HL-60 (cell line): ENCODE measurements around a stretch of chr1.

- RRBS: no CpG with 5 or more reads among the region's 13 CpGs
Measured at GRCh38 chr1:52357401-52358097, 8.5 kb downstream of the CC2D1B start.

DNA sequence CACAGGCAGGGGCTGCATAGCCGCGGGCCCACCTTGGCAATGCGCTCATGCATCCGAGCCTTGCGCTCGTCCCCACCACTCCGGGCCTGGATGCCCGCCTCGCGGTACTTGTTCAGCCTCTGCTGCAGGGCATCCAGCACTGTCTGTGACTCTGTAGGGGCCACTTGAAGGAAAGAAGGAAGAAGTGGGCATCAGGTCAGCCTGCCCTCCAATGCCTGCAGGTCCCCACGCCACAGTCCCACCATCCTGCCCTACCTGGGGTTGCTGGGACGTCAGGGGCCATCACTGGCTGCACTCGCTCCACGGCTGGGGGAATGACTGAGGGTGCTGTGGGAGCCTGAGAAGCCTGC lies 7.0 kb downstream of the CC2D1B start:
- RRBS: no CpG with 5 or more reads among the region's 14 CpGs

DNA sequence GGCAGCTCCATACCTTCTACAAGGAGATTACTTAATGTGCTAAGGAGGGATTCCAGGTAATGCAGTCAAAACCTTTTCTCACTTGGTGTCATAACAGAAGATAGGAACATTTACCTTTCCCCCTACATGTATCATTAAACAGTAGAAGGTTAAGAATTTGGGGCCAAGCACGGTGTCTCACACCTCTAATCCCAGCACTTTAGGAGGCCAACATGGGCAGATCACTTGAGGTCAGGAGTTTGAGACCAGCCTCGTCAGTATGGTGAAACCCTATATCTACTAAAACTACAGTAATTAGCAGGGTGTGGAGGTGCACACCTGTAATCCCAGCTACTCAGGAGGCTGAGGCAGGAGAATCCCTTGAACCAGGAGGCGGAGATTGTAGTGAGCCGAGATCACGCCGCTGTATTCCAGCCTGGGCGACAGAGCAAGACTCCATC lies 4.8 kb downstream of the PRPF38A start:
- RRBS: no CpG with 5 or more reads among the region's 7 CpGs

DNA sequence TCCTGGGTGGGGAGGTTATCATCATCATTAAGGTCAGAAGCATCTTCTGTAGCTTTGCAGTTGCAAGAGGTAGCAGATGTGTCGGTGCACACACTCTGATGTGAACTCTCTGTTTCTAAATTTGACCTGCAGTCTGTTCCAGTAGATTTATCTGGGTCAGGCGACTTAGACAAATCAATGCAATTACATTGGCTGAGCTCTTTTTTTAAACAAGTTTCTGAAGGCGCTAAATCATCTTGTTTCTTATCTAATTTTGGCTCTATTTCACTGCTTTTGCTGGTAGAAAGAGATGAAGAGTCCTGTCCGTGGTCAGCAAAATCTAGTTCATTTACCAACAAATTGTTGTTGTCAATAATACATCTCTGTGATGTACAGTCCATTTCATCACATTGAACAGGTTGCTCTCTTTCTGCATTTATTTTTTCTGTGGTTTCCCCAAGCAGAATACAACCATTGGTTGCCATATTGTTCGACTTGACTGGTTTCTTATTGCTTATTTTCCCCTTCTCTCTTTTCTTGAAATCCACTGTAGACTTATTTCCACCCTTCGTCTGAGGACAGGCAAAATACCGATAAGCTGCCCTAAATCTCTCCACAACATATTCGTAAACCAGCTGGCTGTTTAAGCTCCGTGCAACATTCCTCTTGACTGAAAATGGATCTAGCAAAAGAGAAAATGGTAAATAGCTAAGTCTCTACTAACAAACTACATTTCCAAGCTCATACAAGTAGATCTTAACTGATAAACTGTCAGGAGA lies 70.7 kb downstream of the PRPF38A start:
- RRBS: no CpG with 5 or more reads among the region's 9 CpGs

DNA sequence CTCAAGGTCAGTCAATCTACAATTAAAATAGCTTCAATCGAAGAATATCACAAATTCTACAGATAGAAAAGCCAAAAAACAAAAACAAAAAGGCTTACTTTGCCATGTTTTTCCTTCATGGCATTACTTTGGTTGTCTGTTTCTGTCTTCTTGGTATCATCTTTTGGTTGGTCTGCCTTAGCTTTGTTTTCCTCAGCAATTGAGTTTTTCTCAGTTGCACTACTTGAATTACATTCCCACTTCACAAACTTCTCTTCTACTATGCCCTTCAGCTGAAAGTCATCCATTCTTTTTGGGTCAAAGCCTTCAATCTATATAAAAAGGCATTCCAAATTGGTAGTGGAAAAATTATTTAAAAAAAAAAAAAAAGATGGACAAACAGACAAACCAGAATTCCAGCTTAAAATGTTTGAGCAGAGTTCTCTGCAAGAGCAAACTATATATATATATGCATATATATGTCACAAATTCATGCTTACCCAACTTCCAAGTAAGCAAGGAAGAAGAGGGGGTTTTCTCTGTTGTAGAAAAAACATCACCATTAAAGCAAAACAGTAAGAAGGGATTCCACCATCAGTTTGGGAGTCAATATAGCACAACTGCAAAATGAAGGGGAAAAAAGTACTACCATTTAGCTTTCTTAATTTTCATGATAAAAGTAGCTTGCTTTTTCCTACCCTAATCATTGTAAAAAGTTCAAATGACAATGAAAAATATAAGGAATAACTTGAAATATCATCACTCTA lies 71.4 kb downstream of the TUT4 start:
- RRBS: no CpG with 5 or more reads among the region's 1 CpG

- RRBS: no CpG with 5 or more reads among the region's 10 CpGs
Measured at GRCh38 chr1:52525328-52526355, 27.2 kb downstream of the TUT4 start.

GRCh38 chr1:52551910-52552544 lies 865 bp downstream of the TUT4 start:
- RRBS: no CpG with 5 or more reads among the region's 24 CpGs

- RRBS: no CpG with 5 or more reads among the region's 4 CpGs
Measured at GRCh38 chr1:52633915-52634570, 1.1 kb downstream of the SHISAL2A start.

- RRBS: no CpG with 5 or more reads among the region's 8 CpGs
Measured at GRCh38 chr1:52636487-52637477, 3.8 kb downstream of the SHISAL2A start.

- RRBS: no CpG with 5 or more reads among the region's 10 CpGs
Measured at GRCh38 chr1:52823160-52823923, 19.2 kb upstream of the ZYG11A start.

DNA sequence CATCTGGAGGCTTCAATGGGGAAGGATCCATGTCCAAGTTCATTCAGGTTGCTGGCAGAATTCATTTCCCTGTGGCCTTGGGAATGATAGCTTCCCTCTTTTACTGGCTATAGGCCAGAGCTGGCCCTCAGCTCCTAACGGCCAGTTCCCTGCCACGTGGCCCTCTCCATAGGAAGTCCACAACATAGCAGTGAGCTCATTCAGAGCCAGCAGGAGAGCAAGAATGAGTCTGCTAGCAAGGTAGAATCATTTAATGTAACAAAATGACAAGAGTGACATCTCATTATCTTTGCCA lies 15.0 kb upstream of the PODN start:
- RRBS: no CpG with 5 or more reads among the region's 2 CpGs

- RRBS: no CpG with 5 or more reads among the region's 4 CpGs
Measured at GRCh38 chr1:53060435-53061150, 1.4 kb upstream of the PODN start.

DNA sequence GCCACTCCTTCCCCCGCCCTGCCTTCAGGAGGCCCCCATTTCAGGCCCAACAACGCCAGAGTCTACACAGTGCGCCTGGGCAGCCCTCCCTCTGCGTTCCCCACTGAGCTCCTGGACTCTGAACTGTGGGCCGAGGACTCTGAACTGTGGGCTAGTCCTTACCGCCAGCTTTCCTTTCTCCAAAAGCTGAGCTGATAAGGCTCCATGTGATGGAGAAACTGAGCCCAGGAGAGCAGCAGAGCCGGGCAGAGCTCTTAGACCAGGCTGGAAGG lies 30.9 kb downstream of the PODN start:
- RRBS: no CpG with 5 or more reads among the region's 7 CpGs

DNA sequence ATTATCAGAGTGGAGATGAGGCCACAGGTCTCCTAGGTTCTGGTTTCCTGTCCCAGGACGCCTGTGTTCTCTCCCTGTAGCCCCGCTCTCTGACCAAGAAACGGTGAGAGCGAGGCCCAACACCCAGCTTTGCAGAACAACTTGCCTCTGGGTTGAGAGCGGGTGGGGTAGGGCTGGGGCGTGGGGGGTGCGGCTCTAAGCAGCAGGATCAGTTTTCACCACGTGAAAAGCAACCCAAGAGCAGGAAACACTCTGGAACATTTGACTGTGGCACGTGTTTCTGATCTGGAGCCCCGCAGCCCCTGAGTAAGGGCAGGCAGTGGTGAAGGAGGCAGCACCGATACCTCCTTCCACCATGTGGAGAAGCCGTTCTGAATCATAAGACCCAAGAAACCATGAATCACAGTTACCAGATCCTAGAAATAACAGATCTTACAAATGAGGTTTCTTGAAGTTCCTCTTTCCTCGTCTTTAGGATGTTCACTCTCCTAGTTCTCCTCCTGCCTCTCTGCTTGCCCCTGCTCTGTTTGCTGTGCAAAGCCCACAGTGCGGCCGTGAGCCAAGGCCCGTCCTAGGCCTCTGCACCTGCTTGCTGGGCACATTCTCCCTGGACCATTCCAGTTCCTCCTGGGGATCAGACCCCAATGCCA lies 32.0 kb downstream of the SLC1A7 start:
- RRBS: no CpG with 5 or more reads among the region's 16 CpGs

GRCh38 chr1:53135256-53135712 lies 7.2 kb downstream of the SLC1A7 start:
- RRBS: no CpG with 5 or more reads among the region's 12 CpGs

DNA sequence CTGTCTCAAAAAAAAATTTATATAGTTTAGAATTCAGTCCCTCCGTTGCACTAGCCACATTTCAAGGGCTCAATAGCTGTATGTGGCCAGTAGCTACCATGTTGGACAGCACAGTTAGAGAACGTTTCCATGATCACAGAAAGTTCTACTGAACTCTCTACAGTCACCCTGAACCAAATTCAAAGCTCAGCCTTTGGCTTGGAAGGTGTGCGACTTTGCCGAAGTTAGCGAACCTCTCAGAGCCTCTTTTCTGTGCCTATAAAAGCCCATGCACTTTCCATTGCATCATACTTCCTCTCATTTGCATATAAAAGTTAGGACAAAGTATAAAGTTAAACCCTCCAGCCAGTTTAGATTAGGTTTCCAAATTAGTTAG lies 4.7 kb upstream of the SLC1A7 start:
- RRBS: no CpG with 5 or more reads among the region's 5 CpGs

GRCh38 chr1:53172700-53173356 lies 23.8 kb upstream of the CPT2 start:
- RRBS: no CpG with 5 or more reads among the region's 7 CpGs

GRCh38 chr1:53327160-53327561 lies 709 bp downstream of the LRP8 start:
- RRBS: 2% methylated on average over 10 of the region's 39 CpGs

GRCh38 chr1:53736887-53737236 lies 2.1 kb downstream of the GLIS1 start:
- RRBS: no CpG with 5 or more reads among the region's 5 CpGs